Mammary microvascular endothelial cell (primary cell): ENCODE measurements around the genes NXPH1, TMEM106B and ENSG00000226690.

DNA sequence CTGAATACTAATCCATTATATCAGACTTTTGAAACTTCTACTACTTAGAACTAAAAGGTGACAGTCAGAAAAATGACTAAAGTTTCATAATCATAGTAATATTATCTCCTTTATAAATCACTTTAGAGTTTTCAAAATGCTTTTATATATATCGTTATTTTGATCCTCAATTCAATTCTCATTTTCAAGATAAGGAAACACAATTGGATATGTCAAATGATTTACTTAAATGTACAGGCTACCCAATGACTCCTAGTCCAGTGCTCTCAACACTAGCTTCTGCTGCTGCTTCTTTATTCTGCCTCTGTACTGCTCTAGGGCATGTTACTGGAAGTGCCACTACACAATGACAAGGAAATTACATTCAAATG is 23.1 kb downstream of the COL28A1 start:
- RAMPAGE, long total RNA, result no peak

DNA sequence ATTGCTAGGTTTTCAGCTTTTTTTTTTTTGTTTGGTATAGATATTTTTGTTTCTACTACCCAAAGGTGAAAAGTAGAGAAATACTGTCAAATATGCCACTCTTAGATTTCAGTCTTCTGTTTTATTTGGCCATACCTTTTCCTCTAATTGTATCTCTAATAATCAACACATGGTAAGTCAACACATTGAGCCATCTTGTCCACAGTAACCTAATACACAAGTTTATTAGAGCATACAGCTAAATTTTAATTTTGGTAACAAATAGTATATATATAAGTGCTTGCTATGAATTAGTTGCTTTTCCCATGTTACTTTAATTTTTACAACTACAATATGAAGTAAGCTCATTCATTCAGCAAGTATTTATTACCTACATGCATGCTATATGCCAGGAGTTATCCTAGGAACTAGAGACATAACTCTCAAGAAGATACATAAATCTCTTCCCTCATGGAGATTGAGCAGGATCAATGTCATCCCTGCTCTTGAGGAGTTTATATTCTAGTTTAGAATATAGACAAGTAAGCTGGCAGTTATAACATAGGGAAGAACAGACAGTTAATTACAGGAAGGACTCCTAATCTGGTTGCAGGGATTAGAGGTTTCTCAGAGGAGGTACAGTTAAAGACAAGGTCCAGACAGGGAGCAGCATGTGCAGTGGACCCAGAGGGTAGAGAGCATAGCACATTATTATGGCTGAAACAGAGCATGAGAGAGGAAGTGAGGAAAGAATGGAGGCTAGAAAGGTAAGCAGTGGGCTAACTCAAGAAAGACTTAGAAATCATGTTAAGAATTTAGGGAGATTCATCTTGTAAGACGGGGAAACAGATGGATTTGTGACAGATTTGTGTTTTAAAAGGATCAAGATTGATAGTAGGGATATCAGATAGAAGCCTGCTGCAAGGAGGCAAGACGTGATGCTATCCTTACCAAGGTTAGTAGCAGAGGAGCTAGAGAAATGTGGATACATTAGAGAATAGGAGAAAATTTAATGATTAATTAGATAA is 9.5 kb downstream of the MIOS start:
- RAMPAGE, long total RNA, result no peak

DNA sequence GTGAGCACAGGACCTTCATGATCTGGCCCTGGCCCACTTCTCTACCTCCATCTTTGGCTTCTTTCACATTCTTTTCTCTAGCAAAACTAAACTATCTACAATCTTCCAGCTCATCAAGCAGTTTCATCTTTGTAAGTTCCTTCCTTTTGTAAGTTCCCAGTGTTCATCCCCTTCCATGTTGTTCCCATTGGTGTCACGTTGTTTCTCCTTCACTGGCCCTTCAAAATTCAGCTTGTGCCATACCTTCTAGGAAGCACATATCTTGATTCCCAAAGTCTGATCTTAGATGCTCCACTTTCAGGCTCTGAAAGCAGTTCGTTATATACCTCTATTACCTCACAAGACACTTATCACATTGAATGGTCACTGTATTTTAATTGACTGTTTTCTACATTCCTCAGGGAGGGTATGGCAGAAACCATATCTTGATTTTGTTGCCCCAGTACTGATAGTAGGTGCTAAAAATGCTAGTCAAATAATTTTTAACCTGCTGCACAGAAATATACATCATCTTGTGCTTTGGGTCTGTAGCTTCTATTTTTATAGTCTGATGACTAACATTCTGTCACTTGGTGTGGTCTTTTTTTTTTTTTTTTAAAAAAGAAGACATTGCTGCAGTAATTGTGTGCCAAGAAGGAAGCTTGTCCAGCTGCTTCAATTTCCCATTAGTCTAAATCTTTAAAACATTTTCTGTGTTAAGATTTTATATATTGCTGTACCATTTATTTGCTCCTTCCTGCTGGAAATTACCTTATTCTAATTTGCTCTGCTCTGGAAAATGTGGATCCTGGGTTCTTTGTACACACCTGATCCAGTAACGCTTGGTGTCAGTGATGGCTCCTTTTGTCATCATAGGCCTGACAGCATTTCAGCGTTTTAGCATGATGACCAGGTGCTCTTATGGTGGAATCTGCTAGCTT is 83.7 kb downstream of the ICA1 start:
- RAMPAGE, long total RNA, result no peak

GRCh38 chr7:8213415-8213740 is 48.6 kb downstream of the ICA1 start:
- RAMPAGE, long total RNA, result no peak

- RAMPAGE, long total RNA, result no peak
Measured at GRCh38 chr7:8433395-8433877, at the start of gene NXPH1. TSS of gene NXPH1 (plus strand) at chr7:8433609.

- RAMPAGE, long total RNA, result no peak
Measured at GRCh38 chr7:9872357-9872716, 1067.6 kb downstream of the NDUFA4 start.

- RAMPAGE, long total RNA, result no peak
Measured at GRCh38 chr7:9889201-9889748, 1050.7 kb downstream of the NDUFA4 start.

DNA sequence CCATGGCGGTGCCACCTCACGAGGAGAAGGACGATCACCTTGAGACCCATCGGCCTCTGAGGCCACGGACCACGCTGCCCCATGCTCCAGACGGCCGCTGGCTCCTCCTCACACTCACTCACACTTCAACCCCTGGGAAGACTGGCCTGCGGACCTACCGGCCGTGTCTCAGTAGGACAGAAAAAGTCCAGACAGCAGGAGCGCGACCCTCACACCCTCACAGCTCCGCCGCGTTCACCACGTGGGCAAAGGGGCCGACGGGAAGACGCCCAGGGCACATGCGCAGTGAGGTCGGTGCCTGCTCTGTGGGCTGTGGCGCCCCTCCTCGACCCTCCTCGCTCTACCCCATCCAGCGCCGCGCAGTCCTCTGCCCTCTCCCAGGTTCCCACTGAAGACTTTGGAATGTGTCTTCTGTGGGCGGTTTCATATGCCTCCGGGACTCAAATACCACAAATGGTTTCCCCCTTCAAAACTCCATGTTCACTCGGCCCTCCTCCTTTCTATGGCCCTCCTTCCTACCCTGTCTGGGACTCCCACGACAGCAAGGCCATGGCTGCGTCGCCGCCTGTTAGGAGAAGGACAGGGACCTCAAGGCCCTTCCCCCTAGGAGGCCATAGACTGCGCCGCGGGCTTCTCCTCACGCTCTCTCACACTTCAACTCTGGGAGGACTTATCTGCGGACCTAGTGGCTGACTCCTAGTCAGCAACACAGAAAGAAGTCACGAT is 160.1 kb downstream of the NDUFA4 start:
- RAMPAGE, long total RNA, result no peak

DNA sequence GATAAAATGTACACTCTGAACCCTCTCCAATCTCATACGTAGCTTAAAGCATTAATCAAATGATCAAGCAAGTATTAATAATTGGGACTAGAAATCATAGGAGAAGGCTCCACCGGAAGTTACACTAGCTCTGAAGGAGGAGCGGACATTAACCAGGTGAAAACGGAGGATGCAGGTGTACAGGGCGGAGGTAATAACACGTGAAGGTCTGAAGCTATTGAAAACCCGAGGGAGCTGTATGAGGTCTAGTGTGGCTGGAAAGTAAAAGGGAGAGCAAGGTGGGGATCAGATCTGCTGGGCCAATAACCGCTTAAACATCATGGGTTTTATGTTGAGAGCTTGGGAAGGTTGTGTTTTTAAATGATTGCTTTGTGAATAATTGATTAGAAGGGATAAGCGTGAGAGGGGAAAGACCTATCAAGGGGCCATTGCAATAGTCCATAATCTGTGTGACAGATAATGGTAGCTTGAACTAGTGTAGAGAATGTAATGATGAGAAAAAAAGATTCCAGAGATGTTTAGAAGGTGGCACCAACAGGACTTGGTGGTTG is 1.1 kb upstream of the NDUFA4 start:
- RAMPAGE, long total RNA, result no peak

DNA sequence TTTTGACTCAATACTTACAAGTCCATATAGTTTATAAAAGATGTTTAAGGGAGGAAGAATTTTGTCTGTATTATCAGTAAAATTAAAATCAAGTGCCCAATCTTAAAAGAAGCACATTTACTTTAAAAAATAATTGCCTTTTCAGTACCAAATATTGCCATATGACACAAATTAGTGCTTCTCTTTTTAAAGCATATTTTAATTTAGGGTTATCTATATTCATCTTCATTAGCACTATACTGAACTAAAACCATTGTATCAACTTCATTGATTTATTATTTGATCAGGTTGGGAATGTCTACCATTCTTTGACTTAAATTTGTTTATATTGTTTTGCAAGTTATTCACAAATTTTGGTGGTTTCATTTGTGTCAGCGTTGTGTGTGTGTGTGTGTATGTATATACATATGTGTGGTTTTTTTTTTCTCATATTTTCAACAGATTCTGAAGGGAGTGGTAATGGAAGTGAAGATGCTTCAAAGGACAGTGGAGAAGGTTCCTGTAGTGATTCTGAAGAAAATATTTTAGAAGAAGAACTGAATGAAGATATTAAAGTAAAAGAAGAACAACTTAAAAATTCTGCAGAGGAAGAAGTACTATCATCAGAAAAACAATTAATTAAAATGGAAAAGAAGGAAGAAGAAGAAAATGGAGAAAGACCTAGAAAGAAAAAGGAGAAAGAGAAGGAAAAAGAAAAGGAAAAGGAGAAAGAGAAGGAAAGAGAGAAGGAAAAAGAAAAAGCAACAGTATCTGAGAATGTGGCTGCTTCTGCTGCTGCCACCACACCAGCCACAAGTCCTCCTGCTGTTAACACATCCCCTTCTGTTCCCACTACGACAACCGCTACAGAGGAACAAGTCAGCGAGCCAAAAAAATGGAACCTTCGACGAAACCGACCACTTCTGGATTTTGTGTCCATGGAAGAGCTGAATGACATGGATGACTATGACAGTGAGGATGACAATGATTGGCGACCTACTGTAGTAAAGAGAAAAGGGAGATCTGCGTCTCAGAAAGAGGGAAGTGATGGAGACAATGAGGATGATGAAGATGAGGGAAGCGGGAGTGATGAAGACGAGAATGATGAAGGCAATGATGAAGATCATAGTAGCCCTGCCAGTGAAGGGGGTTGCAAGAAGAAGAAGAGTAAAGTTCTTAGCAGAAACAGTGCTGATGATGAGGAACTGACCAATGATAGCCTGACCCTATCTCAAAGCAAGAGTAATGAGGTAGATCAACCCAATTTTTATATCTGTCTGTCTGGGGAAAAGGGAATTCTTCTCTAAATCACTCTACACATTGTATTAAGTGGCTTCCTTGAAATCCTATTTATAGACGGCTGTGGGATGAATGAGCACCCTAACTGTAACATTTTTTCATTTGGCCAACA is 8.8 kb downstream of the PHF14 start:
- RAMPAGE, long total RNA, result no peak

GRCh38 chr7:11192498-11193830 is 219.3 kb downstream of the PHF14 start:
- RAMPAGE, long total RNA, result no peak

DNA sequence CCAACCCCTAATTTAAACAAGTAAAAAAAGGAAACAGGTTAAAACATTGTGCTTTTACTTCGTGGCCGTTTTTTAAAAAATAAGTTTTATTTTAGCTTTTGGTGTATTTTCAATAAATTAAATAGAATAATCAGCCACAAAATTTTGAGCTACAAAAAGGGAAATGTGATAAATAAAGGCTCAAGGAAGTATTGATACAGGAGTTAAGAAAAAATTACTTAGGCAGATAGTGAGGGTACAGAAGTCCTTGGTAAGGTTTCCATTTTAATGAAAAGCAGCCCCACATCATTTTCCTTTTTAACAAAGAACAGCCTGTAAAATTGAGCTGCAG is 279.7 kb downstream of the THSD7A start:
- RAMPAGE, long total RNA, result no peak

DNA sequence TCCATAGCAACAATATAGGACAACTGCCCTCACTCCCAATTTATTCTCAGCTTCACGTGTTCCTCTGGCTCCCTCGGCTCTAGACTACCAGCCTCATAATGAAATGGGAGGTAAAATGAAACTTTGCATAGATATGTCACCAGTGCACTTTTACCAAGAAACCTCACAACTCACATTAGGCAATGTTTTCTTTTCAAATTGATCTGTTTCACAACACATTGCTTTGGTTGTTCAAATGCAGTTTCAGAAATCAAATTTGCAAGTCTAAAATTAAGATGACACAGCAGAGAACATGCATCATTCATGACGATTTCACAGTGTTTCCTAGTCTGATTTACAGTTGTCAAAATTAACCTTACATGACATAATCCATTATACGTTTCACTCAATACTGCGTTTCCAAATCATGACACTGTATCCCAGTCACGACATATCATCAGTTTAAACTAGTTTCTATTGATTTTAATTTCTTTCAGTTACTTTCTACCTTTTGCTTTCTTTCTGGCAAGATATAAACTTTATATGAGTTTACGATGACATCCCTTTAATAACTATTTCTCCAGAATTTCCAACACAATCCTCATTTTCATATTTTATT is 211.0 kb downstream of the THSD7A start:
- RAMPAGE, long total RNA, result no peak

- RAMPAGE, long total RNA, result start-site peak on the plus strand at chr7:12211218-12211375, 763 and 462 reads in 2 replicates
Measured at GRCh38 chr7:12210860-12212001, at the start of gene TMEM106B. TSS of gene TMEM106B (plus strand) at chr7:12211294.

GRCh38 chr7:12424028-12424632 is 20.5 kb upstream of the VWDE start:
- RAMPAGE, long total RNA, result no peak

GRCh38 chr7:12504386-12504585 is at the start of gene ENSG00000226690:
TSS of gene ENSG00000226690 (plus strand) at chr7:12504441.
- RAMPAGE, long total RNA, result no peak

- RAMPAGE, long total RNA, result no peak
Measured at GRCh38 chr7:12718835-12719516, 31.5 kb downstream of the ARL4A start.

DNA sequence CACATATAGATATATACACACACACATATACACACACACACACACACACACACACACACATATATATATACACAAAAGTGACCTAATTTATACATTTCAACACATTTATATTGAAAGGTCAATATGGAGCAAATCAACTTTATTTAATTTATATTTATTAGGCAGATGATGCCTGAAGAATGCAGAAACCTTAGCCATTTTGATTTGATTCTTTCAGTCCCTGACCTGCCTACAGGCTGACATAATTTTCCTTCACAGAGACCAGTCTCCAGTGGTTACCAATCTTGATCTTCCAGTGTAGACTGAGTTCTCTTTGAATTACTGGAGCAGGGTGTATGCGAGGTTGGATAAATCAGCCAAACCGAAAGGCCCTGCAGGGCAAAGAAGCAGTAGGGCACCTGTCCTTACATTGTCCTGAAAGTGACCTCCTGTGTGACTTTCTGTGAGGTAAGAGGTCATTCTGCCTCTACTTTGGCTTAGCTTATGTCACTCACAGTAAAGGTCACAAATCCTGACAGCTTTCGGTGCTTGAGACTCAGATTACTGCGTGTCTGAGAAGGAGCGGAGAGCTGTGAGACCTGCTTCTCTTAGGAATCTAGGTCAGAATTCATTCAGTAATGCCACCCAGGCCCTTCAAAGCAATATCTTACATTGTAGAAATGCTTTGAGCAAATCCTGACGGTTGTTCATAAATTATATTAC is 252.6 kb upstream of the ETV1 start:
- RAMPAGE, long total RNA, result no peak

DNA sequence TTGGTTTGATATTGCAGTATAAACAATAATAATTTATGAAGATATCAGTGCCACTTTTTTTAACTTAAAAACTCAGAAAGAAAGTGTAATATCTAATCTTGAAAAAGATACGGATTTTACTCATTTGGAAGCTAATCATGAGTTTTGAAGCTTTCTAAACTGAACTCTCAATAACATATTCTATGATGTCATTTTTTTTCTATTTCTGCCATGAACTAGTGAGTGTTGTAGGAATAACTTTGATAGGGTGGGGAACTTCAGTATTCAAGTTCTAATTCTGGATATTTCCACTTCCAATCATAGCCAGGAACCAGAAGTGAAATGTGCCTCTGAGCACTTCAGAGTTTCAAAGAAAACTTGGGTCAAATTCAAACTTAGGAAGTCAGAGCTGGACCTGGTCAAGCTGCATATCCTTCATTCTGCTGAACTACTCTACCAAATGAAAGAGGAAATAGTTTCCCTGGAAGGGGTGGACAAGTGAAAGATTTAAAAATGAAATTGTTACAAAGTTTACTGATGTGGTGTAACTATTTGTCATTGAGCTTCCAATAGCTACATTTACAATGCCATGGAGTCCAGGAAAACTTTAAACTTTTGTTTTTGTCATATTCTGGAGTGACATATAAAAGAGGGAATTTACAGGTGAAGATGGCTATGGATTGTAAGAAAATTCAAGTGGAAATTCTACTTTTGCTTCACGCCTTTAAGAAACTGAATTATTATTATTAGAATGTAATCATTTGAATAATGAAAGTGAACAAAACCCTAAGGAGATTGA is 744 bp downstream of the AGMO start:
- RAMPAGE, long total RNA, result no peak

DNA sequence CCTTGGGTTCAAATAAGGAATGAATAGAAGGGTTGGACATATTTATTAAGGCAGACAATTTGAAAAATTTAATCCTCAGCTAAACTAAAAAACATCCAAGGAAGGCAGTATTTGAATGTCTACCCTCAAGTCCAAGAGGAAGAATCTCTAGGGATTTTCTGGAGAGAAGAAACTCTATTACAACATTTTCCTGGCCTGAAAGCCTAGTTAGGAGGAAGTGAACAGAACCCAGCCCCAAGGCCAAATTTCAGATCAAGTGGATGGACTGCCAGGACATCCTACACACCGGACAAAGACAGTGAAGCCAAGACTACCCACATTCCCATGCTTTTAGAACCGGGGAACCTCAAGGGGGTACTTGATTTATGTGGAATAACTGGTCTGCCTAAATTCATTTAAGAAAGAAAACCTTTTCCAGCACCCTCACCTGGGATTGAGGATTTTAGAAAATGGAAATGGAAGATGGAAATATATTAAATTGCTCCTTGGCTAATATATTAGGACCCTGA is 108.9 kb upstream of the MEOX2 start:
- RAMPAGE, long total RNA, result no peak